ENCODE measurements around the genes KAZALD1 and TRIM8.

DNA sequence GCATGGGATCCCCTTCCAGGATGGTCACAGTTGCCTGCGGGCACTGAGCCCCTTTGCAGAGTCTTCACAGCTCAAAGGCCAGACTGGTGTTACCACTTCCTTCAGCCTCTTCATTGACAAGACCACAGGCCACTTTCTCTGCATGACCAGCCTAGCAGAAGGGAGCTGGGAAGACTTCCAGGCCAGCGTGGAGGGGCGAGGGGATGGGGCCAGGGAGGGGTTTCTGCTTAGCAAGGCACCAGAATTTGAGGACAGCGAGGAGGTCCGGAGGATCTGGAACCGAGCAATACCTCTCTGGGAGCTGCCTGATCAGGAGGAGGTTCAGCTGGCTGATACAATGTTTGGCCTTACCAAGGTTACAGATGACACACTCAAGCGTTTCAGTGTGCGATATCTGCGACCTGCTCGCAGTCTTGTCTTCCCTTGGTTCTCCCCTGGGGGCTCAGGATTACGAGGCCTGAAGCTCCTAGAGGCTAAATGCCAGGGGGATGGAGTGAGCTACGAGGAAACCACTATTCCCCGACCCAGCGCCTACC, 1.1 kb downstream of the TWNK start:
- PRO-cap, result no peak

DNA sequence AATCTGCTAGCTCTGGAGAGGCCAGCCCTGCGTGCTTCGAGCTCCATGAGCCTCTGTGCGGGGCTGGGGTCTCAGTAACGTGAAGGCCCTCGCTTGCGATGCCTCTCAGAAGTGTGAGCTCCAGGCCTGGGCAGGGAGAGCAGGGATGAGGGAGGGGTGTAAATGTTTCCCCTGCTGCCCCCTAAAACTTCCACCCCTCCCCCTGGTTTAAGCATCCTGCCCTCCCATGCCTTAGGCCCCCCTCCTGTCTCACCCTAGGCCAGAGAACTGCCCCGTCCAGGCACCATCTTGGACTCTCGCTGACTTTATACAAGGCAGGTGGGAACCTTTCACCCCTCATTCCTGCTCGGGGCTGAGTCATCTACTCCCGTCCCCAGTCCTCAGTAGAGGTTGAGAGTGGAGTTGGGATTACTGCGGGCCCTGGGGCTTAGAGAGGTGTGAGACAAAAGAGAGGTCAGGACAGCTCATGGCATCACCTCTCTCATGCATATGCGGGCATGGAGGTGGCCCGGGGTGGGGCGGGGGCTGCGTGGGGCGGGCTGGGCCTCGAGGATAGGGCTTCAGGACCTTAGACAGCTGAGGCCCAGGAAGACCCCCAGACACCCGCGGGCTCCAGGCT, 561 bp downstream of the PDZD7 start:
- PRO-cap, result no peak

DNA sequence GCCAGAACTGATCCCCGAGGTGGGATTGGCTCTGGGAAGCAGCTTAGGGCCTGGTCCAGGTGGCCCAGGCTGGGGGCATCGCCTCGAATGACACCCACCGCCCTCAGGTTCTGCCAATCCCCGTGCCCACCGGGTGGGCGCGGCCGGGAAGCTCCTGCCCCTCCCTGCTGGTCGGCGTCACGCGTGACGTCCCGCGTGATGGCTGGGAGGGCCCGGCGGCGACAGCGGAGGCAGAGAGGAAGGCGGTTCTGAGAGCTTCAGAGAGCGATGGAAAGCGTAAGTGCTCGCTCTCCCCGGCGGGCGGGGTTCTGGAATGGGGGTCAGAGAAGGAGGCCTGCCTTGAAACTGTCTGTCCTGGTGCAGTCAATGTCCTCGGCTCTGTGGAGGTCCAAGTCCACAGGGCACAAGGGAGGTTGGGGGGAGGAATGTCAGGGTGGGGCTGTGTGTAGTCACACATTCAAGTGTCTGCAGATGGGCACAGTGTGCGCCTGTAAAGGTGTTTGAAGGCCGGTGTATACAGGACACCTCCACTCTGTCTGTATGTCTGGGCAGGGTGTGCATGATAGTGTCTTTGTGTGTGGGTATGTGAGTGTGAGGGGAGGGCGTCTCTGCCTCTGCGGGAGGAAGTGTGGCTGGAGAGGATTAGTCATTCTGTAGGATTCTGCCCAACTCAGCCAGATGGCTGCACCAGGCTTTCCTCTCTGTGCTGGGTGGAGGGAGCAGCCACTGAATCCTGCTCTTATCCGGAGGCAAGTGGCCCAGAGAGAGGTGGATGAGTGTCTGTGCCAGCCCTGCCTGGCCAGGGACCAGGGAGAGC, 1.4 kb downstream of the SFXN3 start:
- PRO-cap, result no peak

DNA sequence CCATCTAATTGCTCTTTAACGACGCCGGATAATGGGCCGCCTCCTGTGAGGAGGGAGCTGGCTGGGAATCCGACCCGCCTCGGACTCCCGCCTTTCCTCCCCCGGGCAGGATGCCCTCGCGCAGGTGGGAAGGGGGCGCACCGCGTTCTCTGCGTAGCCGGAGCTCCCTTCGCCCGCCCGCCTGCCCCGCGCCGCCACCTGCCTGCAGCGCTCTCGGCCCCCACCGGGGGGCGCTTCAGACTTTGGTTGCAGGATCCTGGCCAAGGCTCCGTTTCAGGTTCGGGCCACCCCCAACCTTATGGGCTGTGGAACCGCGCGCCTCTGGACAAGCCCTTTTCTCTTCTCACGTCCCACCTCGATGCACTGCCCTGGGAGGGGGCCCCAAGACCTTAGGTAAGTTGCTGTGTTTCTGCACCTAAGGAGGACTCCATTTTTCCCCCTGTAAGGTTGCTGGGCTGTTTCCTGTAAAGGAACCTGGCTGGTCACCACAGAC, 11.5 kb upstream of the KAZALD1 start:
- PRO-cap, result no peak

GRCh38 chr10:101060064-101060514, 1.7 kb upstream of the KAZALD1 start:
- PRO-cap, result no peak

GRCh38 chr10:101061061-101062171, at the start of gene KAZALD1:
KAZALD1 (plus strand) TSS chr10:101061989.
- PRO-cap, result bidirectional peak, plus-strand start at chr10:101061242, minus-strand start at chr10:101060977; bidirectional peak, plus-strand start at chr10:101061989, minus-strand start at chr10:101061688

DNA sequence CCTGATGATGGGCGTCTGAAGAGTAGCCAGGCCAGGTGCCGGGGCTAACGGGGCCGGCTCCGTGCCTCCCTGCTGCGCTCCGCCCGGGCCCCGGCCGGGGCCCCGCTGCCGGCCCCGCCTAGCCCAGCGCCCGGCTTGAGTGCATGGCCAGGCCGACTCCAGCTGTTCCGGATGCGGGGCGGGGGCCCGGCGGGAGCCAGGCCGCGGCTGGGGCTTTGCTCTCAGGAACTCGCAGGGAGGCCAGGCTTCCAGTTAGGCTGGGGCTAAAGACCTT, 904 bp upstream of the LBX1 start:
- PRO-cap, result no peak

DNA sequence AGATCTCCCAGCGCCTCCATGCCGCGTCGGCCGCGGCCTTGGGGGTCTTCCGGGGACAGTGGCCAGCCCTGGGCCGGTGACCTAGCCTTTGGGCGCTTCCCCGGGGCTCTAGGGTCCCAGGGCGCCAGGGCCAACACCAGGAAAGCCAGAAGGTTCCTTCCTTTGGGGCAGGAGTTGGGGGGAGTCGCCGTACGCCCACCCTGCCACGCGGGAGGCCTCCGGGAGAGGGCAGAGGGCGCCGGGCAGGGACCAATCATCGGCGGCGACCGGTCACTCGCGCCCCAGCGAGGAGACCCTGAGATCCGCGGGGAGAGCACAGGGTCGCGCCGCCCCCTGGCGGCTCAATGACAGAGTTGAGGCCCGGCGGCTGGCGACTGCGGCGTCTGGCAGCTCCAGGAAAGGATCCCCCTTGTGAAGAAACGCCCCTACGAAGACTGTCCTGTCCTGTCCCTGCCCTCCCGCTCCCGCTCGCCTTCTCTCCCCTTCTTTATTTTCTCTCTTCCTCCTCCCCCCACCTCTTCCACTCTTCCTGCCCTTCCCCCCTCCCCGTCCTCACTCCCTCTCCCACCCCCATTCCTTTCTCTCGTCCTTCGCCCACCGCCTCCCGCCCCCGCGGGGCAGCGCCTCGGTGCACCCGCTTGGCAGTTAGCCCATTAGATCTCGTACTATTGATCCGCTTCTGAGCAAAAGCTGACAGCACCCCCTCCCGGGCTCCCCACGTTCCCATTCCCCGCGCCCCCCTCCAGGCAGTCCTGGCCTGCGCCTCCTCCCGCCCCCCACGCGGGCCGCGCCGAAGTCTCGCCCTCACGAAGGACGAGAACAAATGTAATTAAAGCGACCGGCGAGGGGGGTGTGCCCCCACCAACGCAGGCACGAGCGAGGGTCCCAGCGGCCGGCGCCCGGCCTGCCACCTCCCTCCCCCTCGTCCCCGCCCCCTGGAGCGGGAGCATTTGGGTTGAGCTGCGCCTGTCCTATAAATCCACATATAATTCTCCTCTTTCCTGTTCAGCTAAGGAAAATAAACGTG, 62.2 kb upstream of the BTRC start:
- PRO-cap, result no peak

DNA sequence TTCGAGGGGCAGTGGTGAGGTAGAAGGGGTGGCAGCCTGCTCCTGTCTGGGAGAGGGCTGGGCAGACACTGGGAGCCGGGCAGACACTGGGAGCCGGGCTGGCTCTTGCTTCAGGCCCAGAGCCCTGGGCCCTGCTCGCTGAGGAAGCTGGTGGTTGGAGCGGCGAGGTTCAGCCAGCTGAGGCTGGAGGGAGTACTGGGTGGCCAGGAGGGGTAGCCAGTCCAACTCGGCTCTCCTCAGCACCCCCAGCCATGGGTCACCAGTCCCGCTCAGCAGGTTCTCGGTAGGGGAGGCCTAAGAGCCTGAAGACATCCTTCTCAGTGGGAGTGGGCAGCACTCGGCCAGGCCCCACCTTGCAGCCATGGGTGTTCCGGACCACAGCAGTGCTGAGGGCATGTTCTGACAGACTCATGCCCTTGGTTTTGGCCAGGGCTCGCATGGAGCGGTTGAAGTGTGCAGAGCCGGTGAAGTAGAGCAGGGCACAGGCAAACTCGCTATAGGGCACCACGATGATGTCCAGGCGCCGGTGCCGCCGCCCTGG, 8.8 kb downstream of the POLL start:
- PRO-cap, result no peak

GRCh38 chr10:101687411-101688208, 7.4 kb downstream of the FBXW4 start:
- PRO-cap, result no peak

- PRO-cap, result no peak
Observed at GRCh38 chr10:101938100-101938725, 94.6 kb upstream of the KCNIP2 start.

GRCh38 chr10:102113701-102114229, 6.4 kb downstream of the LDB1 start:
- PRO-cap, result no peak

- PRO-cap, result bidirectional peak, plus-strand start at chr10:102115133, minus-strand start at chr10:102114965
Observed at GRCh38 chr10:102114230-102115306, 5.6 kb downstream of the LDB1 start.

- PRO-cap, result no peak
Observed at GRCh38 chr10:102116886-102117502, 3.2 kb downstream of the LDB1 start.

GRCh38 chr10:102133874-102134332, 1.1 kb downstream of the PPRC1 start:
- PRO-cap, result unidirectional peak, minus-strand start at chr10:102134078

DNA sequence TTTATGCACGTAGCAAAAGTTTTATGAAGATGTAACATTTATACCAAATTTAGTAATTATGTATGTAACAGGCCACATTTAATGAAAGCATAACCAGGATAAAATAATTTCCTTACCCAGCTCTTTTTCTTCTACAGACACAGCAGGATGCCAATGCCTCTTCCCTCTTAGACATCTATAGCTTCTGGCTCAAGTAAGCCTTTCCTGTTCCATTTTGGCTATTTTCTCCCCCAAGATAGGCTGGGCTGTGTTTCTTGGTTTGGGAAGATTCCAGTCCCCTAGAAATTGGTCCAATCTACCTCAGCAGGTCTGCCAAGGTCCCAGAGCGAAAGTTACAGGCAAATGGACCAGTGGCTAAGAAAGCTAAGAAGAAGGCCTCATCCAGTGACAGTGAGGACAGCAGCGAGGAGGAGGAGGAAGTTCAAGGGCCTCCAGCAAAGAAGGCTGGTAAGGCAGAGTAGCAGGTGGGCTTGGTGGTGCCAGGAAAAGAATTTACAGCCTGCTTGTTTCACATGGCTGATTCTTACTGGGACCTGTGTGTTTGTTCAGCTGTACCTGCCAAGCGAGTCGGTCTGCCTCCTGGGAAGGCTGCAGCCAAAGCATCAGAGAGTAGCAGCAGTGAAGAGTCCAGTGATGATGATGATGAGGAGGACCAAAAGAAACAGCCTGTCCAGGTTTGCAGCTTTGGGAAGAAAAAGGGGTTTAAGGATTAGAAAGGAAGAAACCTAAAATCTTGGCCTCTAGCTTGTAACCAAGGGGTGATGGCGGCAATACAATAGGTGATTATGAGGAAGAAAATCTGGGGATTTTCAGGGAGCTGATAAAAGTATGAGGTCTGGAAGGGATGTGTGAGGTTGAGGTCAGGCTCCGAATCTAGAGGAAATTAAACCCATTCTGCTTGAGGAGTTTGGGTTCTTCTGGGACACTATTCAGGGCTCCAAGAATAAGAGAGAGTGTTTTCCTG, 5.0 kb downstream of the NOLC1 start:
- PRO-cap, result no peak

DNA sequence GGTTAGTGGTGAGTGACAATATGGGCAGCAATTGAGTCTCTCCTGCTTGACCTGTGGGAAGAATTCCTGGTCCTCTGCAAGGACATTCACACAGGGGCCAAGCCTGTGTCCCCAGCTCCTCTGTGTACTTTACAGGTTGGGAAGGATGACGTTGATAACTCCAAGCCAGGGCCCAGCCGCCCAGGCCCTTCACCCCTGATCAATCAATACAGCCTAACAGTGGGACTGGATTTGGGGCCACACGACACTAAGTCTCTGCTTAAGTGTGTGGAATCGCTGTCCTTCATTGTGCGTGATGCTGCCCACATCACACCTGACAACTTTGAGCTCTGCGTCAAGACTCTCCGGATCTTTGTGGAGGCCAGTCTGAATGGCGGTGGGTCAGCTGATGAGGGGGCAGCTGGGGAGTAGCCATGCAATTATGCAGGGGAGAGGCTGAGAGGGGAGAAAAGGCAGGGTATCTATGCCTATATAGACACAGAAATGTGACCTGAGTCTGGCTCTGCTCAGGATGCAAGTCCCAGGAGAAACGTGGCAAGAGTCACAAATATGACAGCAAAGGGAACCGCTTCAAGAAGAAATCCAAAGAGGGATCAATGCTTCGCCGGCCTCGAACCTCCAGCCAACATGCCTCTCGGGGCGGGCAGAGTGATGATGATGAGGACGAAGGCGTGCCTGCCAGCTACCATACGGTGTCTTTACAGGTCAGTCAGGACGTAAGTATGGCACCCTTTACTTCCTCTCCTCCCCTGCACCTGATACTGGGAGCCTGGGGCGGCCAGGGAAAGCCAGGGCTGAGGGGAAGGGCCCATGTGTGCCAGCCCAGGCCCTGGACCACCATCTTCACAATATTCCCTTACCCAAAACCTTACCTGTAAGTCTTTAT, 18.8 kb upstream of the NFKB2 start:
- PRO-cap, result no peak

DNA sequence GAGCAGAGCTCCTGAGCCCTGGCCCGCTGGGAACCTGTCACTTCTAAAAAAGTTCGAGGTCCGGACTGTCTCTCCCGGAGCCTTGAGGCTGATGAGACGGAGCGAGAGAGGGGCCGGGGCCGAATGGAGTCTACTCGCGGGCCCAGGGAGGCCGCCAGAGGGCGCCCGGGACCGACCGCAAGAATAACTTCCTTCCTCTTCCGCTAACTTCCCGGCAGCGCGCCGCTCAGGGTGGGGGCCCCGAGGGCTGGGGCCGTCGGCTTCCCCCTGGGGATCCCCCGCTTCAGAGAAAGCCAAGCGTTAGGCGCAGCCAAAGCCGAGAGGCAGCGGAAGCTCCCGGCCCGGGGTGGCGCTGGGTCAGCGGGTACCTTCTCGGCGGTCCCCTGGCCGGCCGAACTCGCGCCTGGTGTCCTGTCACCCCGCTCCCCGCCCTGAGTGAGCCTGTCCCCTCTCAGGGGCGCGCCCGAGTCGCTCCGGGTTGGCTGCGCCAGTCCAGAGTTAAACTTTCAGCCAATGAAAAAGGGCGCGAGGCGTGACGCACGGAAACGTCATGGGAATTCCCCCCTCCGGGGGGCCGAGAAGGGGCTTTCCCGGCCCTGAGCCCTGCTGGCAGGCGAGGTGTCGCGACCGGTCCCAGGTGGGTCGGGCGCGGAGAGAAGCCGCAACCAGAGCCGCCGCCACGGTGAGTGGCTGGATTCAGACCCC, 1.4 kb upstream of the NFKB2 start:
- PRO-cap, result bidirectional peak, plus-strand start at position 192 of the sequence, minus-strand start at position 96 of the sequence; bidirectional peak, plus-strand start outside the sequence, minus-strand start at position 437 of the sequence

DNA sequence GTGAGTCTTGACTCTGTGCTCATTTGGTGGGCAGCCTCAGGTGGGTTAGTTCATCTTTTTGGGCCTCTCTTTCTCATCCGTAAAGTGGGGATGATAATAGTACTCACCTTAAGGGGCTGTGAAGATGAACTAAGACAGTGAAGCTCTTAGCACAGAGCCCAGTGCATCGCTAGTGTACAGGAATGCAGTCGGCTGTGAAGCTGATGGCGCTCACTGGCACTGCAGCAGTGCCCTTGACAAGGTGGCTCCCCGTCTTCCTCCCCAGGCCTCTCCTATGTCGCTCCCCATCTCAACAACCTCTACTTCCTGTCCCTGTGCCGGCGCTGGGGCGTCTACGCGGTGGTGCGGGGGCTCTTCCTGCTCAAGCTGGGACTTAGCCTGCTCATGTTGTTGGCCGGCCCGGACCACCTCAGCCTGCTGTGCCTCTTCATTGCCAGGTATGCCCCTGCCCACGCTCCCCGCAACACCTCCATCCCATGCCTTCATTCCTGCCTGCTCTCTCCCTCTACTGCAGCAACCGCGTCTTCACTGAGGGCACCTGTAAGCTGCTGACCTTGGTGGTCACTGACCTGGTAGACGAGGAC, 12.2 kb downstream of the MFSD13A start:
- PRO-cap, result no peak

DNA sequence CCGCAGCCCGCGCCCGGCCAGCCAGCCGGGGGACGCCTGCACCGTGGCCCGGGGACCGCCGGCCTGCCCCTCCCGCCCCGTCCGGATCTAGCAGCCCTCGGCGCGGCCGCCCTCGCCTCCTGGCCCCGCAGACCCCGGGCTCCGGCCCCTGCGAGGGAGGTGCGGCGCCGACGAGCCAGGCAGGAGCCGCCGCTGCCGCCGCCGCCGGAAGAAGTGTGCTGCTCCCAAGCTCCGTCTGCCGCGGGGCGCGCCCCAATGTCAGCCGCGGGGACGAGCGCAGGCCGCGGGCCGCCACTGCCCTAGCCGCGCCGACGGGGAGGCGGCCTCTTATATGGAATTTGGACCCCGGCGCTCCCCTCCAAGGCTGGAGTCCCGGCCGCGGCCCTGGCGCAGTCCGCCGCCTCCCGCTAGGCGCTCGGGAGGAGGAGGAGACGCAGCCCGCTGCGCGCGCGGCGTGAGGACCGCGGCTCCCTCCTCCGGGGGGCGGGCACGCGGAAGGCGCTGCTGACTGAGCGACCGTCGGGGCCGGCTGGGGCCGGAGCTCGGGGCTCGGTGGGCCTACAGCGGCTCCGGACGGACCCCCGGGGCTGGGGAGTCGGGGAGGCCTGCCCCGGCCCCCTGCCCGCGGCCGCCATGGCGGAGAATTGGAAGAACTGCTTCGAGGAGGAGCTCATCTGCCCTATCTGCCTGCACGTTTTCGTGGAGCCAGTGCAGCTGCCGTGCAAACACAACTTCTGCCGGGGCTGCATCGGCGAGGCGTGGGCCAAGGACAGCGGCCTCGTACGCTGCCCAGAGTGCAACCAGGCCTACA, at the start of gene TRIM8:
Gene TRIM8 (plus strand): TSS at position 495 of the 811 bp plus-strand sequence.
- PRO-cap, result no peak